ENCODE data around the genes CALCB and SOX6.

DNA sequence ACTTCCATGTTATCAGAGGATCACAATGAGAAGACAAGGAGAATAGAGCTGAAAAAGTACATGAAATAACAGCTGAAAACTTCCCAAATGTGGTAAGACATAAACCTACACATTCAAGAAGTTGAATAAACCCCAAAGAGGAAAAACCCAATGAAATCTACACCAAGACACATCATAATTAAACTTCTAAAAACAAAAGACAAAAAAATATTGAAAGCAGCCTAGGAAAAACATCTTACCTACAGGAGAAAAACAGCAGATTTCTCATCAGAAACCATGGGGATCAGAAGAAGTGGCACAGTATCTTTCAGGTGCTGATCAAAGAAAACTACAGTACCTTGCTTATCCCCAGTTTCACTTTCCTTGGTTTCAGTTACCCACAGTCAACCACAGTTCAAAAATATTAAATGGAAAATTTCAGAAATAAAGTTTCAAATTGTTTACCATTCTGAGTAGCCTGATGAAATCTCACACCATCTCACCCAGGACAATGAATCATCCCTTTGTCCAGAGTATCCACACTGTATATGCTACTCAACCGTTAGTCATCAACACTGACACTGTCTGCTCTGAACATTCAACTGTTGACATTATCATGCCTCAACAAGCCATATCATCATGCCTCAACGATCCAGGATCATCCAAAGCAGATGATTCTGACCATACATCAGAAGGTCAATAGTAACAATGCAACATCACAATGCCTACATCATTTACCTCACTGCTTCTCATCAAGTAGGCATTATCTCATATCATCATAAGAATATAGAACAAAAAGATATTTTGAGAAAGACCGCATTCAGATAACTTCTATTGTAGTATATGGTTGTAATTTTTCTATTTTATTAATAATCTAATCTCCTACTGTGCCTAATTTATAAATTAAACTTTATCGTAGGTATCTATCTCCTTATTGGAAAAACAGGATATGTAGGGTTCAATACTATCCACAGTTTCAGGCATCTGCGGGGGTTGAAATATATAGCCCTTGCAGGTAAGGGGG, 21.9 kb downstream of the RRAS2 start:
- PRO-cap = no peak

DNA sequence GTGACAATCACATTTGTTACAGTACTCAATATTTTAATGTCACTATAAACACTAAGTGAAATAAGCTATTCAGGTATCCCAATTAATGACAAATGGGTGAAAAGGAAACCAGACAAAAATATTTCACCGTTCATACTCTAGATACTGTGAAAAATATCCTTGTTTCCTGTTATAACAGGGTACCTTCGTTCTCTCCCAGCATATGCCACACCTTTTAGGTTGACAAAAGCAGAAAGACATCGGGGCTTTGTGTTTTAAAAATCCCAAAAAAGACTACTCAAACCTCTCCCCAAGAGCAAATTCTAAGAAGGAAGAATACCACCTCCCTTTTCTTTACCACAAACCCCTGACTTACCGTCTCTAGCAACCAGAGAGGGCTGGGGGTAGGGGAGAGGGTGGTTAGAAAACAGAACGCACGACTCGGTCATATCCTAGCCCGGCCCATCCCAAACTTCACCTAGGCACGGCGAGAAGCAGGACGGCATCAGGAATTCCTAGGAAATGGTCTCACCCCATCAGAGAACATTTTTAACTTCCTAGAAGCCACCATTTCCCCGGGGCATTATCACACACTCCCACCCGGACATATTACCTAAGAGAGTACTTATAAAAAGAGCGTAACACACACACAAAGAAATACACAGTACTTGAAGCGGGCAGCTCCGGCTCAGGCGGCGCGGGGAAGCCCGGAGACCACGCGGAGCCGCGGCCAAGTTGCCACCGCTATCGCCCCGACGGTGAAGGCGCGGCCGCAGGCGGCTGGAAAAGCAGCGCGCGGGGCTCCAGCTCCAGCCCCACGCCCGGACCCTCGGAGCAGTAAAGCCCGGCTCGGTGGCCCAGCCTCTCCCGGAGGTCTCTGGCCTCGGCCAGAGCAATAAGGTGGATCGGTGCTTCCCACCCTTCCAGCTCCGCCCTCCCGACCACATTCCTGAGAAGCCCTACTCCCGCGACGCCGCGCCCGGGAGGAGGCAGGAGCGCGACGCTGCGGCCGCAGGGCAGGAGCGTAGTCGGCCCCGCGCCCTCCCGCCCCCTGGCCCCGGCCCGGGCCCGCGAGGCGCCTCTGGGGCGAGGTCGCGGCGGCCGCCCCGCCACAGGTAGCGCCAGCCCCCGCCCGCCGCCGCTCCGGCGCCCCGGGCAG, 1.0 kb downstream of the RRAS2 start:
- PRO-cap = bidirectional peak, plus-strand start at position 635 of the sequence, minus-strand start at position 448 of the sequence; bidirectional peak, plus-strand start at position 941 of the sequence, minus-strand start at position 876 of the sequence

- PRO-cap = no peak
Observed at GRCh38 chr11:14759430-14759633, 115.7 kb downstream of the PDE3B start.

DNA sequence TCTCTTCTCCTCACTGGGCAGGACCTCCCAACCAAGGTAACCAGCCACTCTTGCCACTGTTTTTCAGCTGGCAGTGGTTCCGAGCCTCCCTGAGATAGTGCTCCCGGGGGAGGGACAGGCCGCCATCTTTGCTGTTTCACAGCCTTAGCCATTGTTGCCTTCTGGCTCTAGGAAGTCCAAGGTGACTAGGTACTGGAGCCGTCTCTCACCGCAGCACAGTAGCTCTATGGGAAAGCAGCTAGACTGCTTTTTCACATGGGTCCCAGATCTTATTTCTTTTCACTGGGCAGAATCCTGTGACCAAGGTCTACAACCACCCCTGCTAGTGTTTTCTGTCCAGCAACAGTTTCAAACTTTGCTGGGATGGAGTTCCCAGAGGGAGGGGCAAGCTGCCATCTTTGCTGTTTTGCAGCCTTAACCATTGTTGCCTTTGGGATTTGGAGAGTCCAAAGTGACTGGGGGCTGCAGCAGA, 69.0 kb downstream of the CYP2R1 start:
- PRO-cap = no peak

DNA sequence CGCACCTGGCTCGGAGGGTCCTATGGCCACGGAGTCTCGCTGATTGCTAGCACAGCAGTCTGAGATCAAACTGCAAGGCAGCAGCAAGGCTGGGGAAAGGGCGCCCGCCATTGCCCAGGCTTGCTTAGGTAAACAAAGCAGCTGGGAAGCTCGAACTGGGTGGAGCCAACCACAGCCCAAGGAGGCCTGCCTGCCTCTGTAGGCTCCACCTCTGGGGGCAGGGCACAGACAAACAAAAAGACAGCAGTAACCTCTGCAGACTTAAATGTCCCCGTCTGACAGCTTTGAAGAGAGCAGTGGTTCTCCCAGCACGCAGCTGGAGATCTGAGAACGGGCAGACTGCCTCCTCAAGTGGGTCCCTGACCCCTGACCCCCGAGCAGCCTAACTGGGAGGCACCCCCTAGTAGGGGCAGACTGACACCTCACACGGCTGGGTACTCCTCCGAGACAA, 47.3 kb downstream of the CYP2R1 start:
- PRO-cap = no peak

- PRO-cap = no peak
Observed at GRCh38 chr11:14845213-14845808, 46.7 kb downstream of the CYP2R1 start.

DNA sequence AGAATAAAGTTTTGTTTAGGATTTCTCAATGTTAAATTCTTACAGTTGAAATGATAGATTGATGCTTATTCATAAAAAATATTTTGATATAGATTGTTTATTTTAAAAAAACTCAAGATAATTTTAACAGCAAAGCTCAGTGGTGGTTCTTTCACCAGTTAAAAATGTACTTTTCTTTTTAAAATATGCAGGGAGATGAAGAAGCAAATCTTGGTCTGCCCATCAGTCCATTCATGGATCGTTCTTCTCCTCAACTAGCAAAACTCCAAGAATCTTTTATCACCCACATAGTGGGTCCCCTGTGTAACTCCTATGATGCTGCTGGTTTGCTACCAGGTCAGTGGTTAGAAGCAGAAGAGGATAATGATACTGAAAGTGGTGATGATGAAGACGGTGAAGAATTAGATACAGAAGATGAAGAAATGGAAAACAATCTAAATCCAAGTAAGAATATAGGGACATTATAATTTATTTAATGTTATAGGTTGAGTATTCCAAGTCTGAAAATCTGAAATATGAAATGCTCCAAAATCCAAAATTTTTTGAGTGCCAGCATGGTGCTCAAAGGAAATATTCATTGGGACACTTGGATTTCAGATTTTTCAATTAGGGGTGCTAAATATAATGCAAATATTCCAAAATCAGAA, 24.6 kb downstream of the CYP2R1 start:
- PRO-cap = no peak

DNA sequence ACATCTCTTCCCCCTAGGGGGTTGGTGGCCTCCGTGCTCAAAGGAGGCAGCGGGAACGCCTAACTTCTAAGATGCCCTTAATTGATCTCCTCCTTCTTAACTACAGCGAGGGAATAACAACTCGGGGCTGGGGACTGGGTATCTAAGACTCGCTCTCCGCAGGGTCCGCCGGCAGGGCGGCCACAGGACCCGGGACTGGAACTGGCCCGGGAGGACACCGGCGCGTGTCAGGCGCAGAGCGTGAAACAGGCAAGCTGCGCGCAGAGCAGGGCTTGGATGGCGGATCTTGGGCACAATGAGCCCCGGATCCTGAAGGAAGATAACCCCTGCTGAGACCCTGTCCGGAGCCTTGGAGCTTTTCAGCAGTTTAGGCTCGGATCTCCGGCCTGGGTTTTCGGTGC, 2.0 kb upstream of the CALCA start:
- PRO-cap = no peak

DNA sequence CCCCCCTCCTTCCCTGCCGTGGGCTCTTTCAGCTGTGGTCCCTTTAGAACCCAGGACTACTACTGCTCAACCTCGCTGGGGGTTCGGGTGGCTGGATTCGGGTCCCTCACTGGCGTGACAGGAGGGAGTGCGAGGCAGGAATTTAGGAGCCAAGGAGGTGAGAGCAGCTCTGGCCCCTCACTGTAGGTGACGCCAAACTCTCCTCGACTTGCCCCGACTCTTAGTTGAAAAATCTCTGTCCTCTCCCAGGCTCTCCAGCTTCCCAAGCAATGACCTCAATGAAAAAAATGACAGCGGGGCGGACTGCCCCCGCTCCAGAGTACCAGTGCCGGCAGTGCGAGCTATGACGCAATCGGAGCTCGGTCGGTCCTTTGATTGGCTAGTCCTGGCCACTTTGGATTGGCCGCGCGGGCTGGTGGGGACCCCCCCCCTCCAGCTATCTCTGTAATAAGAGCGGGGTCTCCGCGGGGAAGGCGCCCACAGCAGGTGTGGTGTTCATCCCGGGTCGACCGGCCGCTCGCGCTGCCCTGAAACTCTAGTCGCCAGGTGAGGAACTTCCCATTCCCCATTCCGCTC, at the start of gene CALCB:
CALCB (plus strand) TSS at position 476 of the 576 bp plus-strand sequence.
- PRO-cap = no peak

DNA sequence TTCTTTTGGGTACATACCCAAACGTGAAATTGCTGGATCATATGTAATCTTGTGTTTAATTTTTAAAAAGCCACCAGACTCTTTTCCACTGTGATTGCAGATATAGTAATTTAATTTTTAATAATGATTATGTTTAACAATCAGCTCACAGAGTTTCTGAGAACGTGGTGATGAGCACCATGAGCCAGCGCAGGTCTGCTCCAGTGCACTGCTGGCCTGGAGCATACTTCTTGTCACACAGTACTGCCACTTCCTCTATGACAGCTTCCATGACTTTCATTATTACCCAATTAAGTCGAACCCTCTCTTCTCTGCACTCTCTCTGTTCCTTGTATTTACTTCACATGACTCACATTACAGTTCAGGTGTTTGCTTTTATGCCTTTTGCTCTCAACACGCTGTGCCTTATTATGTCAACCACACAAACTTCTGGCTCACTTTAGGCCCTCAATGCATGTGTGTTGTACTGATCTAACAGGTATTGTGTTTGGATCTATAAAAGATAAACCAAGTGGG, 356.3 kb downstream of the INSC start:
- PRO-cap = no peak

DNA sequence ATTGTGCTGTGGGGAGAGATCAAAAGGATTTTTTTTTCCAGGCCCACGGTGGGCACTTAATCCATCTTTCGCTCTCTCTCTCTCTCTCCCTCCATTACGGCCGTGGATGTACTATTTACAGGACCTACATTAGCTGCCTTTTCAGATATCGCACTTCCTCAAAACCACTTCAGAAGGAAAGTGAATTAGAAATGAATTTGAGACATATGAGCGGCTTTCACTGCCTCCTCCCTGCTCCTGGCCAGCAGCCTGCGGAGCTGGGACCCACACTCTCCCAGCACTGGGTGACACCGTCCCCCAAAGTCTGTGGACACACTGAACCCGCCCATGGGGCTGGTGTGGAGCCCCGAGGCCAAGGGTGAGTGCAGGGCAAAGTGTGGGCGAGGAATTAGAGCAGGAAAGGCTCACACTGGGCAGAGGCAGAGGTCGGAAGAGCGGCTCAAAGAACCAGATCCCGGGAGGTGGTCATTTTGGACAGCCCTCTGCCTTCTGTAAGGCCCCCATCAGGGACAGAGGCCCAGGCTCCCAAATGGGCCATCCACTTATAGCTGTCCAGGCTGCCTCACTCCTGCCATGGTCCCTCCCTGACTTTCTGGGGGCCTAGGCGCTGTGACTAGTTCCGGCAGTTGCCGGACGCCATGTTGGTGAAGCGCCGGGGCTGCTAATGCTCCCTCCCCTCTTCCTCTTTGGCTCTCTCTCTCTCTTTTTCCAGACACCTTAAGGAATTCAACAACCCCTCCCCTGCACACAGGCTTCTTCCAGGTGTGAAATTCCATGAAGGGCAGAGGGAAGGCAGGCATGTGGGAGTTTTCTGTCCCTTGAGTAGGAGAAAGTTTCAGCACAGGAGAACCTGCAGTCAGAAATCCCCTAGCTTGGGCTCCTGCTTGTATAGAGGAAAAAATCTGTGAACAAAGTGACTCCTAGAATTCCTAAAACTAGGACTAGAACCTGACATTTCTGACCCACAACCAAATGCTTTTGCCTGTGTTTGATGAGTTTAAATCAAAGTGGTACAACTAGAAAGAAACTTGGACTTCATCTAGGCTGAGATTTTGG, 445.7 kb downstream of the SOX6 start:
- PRO-cap = no peak

- PRO-cap = unidirectional peak, plus-strand start at chr11:15967347
Observed at GRCh38 chr11:15967000-15967535, 389.3 kb downstream of the SOX6 start.

GRCh38 chr11:16186658-16187086, 169.7 kb downstream of the SOX6 start:
- PRO-cap = no peak

DNA sequence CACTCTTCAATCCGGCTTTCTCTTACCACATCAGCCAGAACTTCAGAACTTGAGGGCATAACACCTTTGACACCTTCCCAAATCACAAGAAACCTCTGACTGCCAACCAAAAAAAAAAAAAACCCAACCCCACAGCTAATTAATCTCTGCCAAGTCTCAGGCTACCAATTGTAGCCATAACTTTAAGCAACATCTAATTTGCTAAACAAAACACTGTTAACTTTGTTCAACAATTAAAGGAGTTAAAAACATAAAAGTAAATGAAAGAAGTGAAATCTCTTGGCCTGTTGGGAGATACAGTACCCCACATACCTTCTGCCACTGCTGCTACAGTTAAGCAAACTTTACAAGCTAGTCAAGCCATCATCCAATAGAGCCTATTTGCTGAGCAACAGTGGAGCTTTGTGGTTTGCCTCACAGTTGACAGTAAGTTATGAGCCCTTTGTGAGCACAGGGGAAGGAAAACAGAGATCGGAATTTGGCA, at the start of gene SOX6:
SOX6 (minus strand) TSS at position 435 of the 484 bp plus-strand sequence.
- PRO-cap = no peak

GRCh38 chr11:16604781-16605562, 133.5 kb upstream of the C11orf58 start:
- PRO-cap = bidirectional peak, plus-strand start at chr11:16605163, minus-strand start at chr11:16605007

- PRO-cap = bidirectional peak, plus-strand start at chr11:16607060, minus-strand start at chr11:16606963; bidirectional peak, plus-strand start at chr11:16607183, minus-strand start at chr11:16607136
Observed at GRCh38 chr11:16606652-16607229, 131.7 kb upstream of the C11orf58 start.

- PRO-cap = no peak
Observed at GRCh38 chr11:16669739-16670259, 68.6 kb upstream of the C11orf58 start.

- PRO-cap = no peak
Observed at GRCh38 chr11:16810305-16810821, 71.9 kb downstream of the C11orf58 start.

GRCh38 chr11:16881056-16881833, 133.0 kb downstream of the PLEKHA7 start:
- PRO-cap = no peak

GRCh38 chr11:16922240-16922503, 92.0 kb downstream of the PLEKHA7 start:
- PRO-cap = no peak